Epithelial cell of prostate (primary cell): ENCODE results near the gene PTPDC1.

DNA sequence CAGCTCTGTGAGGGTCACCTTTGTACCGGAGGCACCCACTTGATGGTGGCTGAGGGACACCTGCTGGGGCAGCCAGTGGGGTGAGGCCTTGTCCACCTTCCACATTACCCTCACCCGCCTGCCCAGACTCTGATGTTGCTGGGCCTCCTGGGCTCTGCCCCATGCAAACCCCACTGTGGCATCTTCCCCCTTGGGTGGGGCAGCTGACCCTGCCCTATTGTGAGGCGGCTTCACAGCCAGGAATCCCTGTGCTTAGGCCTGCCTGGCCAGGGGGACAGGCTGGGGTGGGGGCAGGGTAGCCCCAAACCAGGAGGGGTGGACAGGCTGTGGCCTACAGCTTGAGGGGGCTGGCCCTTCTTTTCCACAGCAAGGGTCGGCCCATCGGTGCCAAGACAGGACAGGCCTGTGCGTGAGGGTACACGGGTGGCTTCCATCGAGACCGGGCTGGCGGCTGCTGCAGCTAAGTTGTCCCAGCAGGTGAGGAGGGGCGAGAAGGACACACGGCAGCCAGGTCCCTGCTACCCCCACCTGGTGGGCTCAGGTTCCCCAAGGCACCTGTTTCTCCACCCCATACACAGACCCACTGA, 99.0 kb downstream of the PHF2 start:
- RRBS: no CpG with 5 or more reads among the region's 12 CpGs

DNA sequence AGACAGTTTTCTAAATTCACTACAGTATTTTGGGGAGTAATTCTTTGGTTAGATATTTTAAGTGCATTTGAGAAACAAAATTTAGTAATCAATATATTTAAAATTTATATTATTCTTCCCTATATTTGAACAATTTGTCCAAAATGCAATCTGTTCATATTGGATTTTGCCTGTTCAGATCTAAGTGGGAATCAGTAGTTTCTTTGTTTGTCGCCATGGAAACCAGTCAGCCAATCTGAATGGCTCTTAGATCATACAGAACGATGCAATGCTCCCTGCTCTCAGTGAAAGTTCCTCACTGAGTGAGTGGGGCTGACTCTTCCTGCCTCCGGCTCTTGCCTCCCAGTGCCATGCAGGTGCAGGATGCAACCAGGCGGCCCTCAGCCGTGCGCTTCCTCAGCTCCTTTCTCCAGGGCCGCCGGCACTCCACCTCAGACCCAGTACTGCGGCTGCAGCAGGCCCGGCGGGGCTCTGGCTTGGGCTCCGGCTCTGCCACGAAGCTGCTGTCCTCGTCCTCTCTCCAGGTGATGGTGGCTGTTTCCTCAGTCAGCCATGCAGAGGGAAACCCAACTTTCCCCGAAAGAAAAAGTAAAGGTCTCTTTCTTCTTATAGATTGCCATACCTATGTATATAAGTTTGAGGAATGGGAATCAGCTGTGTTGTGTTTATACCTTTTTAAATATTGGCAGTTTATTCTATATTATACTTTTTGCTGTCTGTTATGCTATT, at the start of gene PTPDC1:
Gene PTPDC1 (plus strand): TSS at position 284 of the 729 bp plus-strand sequence.
- RRBS: 81% methylated on average over 7 of the region's 15 CpGs

- RRBS: no CpG with 5 or more reads among the region's 1 CpG
Measured at GRCh38 chr9:94159380-94159621, 75.0 kb downstream of the PTPDC1 start.

DNA sequence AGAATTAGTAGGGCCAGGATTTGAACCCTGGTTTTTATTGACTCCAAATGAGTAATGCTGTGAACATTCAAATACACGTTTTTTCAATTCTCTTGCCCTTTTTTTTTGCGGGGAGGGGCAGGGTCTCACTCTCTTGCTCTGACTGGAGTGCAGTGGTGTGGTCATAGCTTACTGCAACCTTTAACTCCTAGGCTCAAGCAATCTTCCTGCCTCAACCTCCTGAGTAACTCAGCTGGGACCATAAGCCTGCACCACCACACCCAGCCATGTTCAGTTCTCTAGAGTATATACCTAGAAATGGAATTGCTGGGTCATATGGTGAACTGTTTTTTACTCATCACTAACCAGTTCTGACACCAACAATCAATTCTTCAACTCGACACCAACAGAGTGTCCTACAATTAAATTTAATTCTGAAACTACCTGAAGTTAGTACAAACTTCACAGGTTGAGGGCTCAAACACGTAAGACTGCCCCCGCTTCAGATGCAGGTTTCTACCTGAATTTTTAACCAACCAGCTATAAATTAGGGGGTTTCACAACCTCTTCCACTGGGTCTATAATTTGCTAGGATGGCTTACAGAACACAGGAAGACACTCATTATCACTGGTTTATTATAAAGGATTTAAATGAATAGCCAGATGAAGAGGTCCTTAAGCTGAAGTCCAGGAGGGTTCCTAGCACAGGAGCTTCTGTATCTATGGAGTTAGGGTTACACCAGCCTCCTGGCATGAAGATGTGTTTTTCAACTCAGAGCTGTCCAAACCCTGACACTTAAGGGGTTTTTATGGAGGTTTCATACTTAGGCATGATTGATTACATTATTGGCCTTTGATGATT, 85.3 kb upstream of the ZNF169 start:
- RRBS: no CpG with 5 or more reads among the region's 5 CpGs

DNA sequence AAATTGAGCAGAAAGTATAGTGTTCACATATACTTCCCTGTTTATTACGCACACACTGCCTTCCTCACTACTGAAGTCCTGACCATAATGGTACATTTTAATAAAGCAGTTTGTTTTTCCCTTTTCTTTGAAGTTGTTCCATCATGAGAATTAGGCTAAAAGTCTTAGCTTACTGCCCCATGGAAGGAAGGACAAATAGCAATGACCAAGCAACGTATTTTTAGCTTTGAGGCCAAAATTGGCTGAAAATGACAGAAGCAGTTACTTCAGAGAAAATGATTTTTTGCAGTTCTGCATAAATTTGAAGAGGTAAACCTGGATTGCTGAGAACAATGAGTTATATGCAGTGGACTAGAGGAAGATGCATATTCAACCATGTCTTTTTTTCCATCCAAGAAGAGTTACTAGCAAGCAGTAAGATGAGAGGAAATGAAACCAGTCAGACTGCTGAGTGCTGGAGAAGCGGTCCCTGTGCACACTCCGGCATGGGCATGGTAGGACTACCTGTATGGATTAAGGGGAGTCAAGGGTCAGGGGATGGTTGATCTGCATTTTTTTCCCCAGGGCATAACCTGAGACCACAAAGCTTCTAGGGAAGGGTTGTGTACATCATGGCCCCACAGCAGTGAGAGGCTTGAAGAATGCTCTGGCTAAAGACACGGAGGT, 76.7 kb upstream of the ZNF169 start:
- RRBS: no CpG with 5 or more reads among the region's 5 CpGs

- RRBS: no CpG with 5 or more reads among the region's 14 CpGs
Measured at GRCh38 chr9:94299443-94300441, 28.7 kb downstream of the NUTM2F start.

GRCh38 chr9:94455757-94456492, 81.6 kb downstream of the MFSD14B start:
- RRBS: no CpG with 5 or more reads among the region's 11 CpGs

- RRBS: no CpG with 5 or more reads among the region's 13 CpGs
Measured at GRCh38 chr9:94638100-94638885, 1.0 kb downstream of the FBP1 start.

DNA sequence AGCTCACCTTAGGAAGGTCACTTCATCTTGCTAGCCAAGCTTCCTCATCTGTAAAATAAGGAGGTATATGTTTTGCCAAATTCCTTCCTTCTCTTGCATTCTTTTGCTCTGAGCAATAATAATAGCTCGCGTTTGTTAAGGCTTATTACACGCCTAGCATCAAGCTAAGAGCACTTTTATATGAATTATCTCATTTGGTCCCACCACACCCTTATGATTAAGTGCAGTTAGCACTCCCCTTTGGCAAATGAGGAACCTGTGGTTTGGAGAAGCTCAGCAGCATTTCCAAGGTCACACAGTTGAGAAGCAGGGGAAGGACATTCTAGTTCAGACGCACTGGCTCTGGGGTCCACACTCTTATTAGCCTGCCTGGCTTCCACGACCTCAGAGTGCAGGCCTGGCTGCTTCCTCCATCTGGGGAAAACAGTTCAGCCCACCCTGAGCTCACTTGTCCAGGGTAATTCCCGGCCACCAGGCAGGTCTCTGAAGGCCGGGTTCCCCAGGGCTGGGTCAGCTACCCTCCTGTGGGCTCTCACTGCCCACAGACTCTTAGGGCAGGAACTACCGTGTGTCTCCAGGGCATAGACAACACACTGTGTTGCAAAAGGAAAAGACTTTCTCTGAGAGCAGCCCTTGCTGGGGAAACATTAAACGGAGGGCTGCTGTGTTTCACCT, 9.9 kb upstream of the FBP1 start:
- RRBS: no CpG with 5 or more reads among the region's 9 CpGs

- RRBS: no CpG with 5 or more reads among the region's 15 CpGs
Measured at GRCh38 chr9:94667463-94668105, 28.3 kb upstream of the FBP1 start.

DNA sequence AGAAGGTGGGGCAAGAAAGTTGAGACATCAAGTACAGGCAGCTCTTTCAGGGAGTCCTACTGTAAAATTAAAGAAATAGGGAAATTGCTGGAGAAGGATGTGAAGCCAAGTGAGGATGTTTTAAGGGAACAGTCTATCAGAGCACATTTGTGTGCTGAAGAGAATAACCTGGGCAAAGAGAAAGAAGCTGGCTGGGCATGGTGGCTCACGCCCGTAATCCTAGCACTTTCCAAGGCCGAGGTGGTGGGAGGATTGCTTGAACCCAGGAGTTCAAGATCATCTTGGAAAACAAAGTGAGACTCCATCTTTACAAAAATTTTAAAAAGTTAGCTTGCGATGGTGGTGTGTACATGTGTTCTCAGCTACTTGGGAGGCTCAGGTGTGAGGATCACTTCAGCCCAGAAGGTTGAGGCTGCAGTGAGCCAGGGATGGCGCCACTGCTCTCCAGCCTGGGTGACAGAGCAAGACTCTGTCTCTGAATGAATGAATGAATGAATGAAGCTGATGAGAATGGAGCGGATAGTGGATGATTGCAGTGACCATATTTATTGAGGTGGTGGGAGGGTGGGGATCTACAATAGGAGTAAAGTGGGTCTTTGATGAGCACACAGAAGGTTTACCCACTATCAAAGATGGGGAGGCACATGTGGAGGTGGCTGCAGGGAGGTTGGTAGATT, 120.1 kb downstream of the AOPEP start:
- RRBS: no CpG with 5 or more reads among the region's 6 CpGs

DNA sequence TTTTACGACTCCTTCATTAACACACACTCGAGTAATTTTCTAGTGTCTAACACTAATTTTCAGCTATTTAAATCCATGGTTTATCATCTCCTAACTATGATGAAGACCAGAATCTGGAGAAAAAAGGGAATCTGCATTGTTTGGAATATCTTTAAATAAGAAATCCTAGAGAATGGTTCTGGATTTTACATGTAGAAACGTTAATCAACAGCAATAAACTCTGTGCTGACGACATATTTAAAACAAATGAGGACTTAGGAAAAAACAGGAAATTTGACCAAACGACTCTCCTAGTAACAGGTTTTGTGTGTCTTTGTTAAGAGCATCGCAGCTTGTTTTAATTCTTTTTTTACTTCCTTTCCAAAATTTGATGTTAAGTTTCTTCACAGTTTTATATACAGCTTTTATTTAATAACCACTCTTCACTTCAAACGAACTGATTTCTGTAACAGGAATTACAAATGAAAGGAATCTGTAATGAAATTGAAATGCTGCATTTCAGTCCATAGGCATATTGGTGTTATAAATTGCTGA, 138.6 kb downstream of the AOPEP start:
- RRBS: no CpG with 5 or more reads among the region's 7 CpGs

- RRBS: no CpG with 5 or more reads among the region's 9 CpGs
Measured at GRCh38 chr9:94916881-94917454, 190.5 kb downstream of the AOPEP start.

DNA sequence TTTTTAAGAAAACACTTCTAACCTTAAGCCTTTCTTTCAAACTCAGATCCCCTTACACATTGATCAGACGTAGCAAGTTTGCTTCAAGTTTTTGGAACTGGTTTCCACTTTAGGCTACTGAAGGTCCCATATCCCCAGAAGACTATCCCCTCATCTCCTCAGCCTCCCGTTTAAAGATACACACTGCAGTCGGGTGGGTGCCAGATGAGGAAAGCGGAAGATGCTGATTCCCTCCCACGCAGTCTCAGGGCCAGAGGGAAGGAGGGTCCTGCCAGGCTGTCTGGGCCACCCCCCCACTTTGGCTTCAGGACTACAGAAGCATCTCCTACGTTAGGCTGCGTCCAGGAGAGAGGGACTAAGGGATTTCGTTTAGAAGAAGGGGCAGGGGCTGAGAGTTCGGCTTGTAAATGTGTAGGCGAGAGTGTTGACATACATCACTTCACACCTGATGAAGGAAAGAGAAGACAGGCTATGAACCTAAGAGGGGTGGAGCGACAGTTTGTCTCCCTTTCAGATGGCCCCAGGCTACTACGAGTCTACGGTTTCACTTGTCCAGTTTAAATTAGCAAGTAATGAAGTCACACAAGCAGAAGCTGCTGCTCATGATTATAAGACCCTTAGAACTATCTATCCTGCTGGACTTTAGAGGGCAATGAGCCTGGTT, 192.8 kb downstream of the AOPEP start:
- RRBS: no CpG with 5 or more reads among the region's 13 CpGs

- RRBS: no CpG with 5 or more reads among the region's 10 CpGs
Measured at GRCh38 chr9:94945426-94945878, 219.0 kb downstream of the AOPEP start.

- RRBS: no CpG with 5 or more reads among the region's 5 CpGs
Measured at GRCh38 chr9:94950847-94951440, 224.4 kb downstream of the AOPEP start.

DNA sequence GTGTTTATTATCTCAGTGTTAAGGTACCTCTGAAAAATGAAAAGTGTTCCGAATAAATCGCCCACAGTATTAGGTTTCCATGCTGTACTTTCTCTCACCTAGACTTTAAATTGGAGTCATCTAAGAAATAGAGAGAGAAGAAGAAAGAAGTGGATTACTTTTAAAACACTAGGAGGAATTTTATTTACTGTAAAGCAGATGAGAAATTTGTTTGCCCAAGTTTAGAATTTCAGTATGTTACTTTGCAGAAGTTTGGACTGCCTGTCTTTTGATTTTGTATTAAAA, 279.3 kb downstream of the AOPEP start:
- RRBS: no CpG with 5 or more reads among the region's 2 CpGs

GRCh38 chr9:95042302-95042836, 275.1 kb downstream of the FANCC start:
- RRBS: no CpG with 5 or more reads among the region's 2 CpGs

DNA sequence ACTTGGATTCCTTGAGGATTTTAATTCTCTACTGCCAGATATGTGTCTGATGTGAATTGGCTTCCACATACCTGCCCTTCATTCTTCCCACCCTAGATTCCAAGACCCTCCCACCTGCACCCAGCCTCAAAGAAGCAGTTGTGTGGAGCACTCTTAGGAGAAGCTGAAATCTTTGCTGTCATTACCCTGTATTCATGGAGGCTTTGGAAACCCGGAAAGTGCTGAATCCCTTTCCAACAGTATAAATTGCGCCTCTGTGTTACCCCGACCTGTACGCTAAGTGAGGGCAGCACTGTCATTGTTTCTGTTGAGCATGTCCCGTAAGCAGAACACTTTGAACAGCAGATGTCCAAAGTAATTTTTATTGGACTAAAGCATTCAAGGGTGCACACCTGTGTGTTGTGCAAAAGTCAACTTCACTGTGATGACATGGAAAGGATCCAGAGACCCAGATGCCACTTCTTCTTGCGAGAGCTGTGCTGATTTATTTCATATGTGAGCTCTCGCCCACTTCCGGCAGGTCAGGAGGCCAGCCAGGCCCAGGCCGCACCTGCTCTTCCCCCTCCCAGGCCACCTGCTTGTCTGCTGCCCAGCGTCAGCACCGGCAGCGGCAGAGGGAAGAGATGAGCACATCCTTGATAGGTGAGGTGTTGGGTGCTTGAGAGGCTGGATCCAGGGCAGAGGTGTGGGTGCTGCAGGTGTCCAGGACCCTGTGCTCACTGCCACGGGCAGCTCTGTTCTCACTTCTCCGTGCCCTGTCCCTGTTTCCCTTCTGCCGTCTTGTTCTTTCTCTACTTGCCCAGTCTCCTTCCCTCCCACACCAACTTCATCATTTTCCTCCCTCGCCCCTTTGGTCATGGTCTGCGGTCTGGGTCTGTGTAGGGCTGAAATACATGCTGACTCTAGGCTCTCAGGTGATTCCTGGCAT, 243.0 kb downstream of the FANCC start:
- RRBS: 16% methylated on average over 4 of the region's 17 CpGs